NB4 (cell line): ENCODE results near the gene SNTA1.

GRCh38 chr20:32509589-32510151, 75.5 kb downstream of the NOL4L start:
- RRBS = 2% methylated on average over 5 of the region's 11 CpGs

DNA sequence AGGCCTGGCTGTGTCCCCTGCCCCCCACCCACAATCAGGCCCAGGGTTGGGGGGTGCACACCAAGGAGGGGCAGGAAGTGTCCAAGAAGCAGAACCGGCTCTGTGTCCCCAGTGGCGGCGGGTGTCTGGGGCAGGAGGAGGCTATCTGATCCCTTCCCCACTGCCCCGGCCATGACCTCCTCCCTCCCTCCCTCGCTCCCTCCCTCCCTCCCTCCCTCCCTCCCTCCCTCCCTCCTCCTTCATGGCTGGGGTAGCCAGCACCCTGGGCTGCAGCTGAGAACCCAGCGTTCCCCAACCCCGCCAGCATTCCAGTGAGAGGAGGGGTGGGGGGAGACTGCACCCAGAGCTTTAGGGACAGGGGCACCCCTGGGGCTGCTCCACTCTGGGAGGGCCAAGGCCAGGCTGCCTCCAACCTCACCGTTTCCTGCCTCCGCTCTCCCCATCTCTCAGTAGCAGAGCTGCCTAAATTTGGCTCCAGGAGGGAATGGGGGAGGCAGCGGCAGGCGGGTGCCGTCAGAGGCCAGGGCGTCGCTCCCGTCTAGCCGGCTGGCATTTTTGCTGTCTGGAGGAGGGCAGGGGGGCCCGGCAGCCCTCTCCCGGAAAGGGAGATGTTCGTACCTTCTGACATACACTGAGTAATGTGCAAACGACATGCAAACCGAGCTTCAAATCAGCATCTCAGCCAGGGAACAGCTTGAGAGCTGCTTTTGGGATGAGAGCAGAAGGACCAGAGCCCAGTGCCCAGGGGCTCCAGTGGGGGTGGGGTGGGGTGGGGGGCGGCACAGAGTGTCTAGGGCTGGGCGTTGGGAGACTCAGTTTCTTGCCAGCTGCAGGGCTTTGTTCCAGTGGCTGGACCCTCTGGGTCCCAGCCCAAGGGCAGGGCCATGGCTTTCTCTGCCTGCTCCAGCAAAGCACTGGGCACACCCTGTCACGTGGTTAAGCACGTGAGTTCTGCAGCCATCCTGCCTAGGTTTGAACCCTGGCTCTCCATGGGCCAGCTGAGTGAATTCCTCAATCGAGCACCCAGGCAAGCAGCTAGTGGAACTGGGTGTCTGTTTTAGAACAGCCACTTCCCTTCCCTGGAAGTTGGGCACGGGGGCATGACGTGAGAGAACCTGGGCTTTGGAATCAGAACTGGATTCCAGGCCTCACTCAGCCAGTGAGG, 46.5 kb downstream of the NOL4L start:
- RRBS = 84% methylated on average over 1 of the region's 28 CpGs

GRCh38 chr20:32581261-32581832, 3.8 kb downstream of the NOL4L start:
- RRBS = 5% methylated on average over 4 of the region's 11 CpGs

GRCh38 chr20:32764108-32765224, 2.3 kb downstream of the DNMT3B start:
- RRBS = no CpG with 5 or more reads among the region's 19 CpGs

- RRBS = no CpG with 5 or more reads among the region's 10 CpGs
Measured at GRCh38 chr20:32807574-32808093, 12.1 kb upstream of the MAPRE1 start.

GRCh38 chr20:32851852-32852280, 6.9 kb upstream of the EFCAB8 start:
- RRBS = no CpG with 5 or more reads among the region's 1 CpG

- RRBS = no CpG with 5 or more reads among the region's 3 CpGs
Measured at GRCh38 chr20:32857387-32858155, 1.2 kb upstream of the EFCAB8 start.

DNA sequence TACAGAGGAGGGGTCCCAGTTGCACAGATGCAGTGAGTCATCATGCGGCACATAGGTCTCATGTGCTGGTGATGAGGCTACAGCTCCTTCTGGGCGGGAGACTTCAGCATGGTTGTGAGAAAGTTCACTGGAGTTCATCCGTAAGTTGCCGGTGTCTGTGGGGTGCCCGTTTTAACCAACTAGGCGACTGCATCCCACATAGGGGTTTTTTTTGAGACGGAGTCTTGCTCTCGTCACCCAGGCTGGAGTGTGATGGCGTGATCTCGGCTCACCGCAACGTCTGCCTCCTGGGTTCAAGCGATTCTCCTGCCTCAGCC, 36.1 kb downstream of the SUN5 start:
- RRBS = no CpG with 5 or more reads among the region's 13 CpGs

- RRBS = 7% methylated on average over 21 of the region's 41 CpGs
Measured at GRCh38 chr20:33443477-33443807, at the start of gene SNTA1. SNTA1 (minus strand) TSS chr20:33443763.

DNA sequence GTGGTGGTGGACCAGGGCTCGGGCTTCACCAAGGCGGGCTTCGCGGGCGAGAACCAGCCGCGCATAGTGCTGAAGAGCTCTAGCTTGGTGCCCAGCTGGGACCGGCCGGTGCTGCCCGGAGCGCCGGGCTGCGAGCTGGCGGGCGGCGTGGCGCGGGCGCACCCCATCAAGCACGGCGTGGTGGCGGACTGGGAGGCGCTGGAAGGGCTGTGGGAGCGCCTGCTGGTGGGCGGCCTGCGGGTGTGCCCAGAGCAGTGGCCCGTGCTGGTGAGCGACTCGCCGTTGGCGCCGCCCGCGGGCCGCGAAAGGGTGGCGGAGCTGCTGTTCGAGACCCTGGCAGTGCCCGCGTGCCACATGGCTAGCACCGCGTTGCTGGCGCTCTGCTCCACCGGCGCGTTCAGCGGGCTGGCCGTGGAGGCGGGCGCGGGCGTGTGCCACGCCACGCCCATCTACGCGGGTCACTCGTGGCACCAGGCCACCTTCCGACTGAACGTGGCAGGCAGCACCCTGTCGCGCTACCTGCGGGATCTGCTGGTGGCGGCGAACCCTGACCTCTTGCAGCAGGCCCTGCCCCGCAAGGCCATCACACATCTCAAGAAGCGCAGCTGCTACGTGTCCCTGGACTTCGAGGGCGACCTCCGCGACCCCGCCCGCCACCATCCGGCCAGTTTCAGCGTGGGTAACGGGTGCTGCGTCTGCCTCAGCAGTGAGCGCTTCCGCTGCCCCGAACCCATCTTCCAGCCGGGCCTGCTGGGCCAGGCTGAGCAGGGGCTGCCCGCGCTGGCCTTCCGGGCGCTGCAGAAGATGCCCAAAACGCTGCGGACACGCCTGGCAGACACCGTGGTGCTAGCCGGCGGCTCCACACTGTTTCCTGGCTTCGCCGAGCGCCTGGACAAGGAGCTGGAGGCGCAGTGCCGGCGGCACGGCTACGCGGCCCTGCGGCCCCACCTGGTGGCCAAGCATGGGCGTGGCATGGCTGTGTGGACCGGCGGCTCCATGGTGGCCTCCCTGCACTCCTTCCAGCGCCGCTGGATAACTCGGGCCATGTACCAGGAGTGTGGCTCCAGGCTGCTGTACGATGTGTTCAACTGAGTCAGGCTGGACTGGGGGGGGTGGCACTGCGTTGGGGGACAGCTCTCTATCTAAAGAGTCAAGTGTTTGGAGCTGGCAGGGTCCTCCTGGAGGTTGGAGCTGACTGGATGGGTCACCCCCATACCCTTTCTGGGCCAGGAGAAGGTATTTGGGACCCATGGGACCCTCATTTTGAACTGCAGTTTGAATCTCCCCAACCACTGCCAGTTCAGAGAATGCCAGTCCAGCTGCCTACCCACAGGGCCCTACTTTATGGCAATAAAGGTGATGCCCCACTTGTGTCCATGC, 891 bp downstream of the ACTL10 start:
- RRBS = 15% methylated on average over 30 of the region's 109 CpGs

- RRBS = no CpG with 5 or more reads among the region's 8 CpGs
Measured at GRCh38 chr20:33670559-33671326, 3.5 kb downstream of the NECAB3 start.

- RRBS = 97% methylated on average over 9 of the region's 14 CpGs
Measured at GRCh38 chr20:34075809-34076604, 36.0 kb downstream of the EIF2S2 start.

DNA sequence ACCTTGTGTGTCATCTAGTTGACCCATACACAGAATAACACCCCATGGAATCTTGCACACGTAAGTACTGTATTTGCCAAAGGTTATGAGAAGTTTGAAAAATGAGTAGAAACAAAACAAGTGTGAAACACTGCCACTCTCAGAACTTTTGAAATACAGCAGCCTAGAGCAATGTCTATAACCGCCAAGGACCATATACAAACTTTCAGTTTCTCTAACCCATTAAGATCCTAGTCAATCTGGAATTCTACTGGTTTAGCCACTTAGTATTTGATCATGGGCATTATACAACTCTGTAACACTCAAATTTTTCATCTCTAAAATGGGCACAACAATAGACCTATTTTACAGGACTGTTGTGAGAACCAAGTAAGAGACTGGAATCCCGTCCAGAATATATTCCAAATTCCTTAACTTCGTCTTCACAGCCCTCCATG, 1.3 kb downstream of the EIF2S2 start:
- RRBS = no CpG with 5 or more reads among the region's 4 CpGs

- RRBS = under 1% methylated on average over 34 of the region's 58 CpGs
Measured at GRCh38 chr20:34111124-34112087, 637 bp downstream of the EIF2S2 start.

GRCh38 chr20:34121568-34122059, 9.6 kb upstream of the EIF2S2 start:
- RRBS = no CpG with 5 or more reads among the region's 2 CpGs

GRCh38 chr20:34282770-34283035, 20.5 kb downstream of the AHCY start:
- RRBS = no CpG with 5 or more reads among the region's 3 CpGs

GRCh38 chr20:34363822-34364272, 774 bp downstream of the ITCH start:
- RRBS = 3% methylated on average over 10 of the region's 30 CpGs

- RRBS = no CpG with 5 or more reads among the region's 3 CpGs
Measured at GRCh38 chr20:34403283-34404002, 40.4 kb downstream of the ITCH start.

DNA sequence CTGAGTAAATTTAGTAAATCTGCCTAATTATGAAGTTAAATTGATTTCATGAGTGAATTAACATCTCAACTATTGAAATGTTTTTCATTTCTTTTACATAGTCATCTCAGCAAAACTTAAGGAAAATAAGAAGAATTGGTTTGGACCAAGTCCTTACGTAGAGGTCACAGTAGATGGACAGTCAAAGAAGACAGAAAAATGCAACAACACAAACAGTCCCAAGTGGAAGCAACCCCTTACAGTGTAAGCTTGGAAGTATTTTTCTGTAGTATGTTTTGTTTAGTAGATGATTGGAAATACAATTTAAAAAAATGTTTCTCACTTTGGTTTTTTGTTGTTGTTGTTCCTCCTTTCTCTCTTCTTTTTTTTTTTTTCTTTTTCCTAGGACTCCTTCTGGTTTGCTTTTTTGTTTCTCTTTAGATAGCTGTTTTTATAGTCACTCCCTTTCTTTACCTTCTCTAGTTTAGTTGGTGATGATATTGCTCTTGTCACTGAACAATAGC, 45.5 kb downstream of the ITCH start:
- RRBS = no CpG with 5 or more reads among the region's 1 CpG

- RRBS = no CpG with 5 or more reads among the region's 16 CpGs
Measured at GRCh38 chr20:34525750-34526598, 9.8 kb downstream of the DYNLRB1 start.